Measurements from ENCODE around the gene GTSE1.

- PRO-cap = no peak
Measured at GRCh38 chr22:46071248-46071657, 79.1 kb upstream of the PPARA start.

GRCh38 chr22:46074857-46075676 lies 75.3 kb upstream of the PPARA start:
- PRO-cap = no peak

DNA sequence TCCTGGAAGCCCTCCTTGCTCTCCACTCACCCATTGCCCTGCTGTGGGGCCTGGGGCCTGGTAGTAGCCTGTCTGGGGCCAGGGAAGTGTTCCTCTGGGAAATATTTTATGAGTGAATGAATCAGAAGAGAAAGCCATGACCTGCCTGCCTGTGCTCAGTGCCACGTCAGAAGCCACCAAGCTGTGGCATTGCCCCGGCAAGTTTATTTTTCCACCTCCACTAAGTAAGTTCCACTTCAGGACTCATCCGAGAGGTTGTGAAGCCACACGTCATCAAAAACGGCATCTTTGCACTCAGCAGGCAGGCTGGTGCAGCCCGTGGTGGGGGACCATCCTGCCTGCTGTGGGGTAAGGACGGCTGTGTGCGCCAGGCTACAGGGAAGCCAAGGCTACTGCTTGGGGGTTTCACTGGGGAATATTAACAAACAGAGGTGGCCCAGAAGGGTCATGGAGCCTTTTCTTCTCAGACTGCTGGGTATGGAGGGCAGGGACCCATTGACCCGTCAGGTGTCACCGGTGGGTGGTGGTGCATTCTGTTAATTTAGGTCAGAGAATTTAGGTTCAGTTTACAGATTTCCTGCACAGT lies 59.5 kb upstream of the PPARA start:
- PRO-cap = no peak

- PRO-cap = no peak
Measured at GRCh38 chr22:46105852-46106788, 44.2 kb upstream of the PPARA start.

GRCh38 chr22:46110114-46111125 lies 39.9 kb upstream of the PPARA start:
- PRO-cap = no peak

DNA sequence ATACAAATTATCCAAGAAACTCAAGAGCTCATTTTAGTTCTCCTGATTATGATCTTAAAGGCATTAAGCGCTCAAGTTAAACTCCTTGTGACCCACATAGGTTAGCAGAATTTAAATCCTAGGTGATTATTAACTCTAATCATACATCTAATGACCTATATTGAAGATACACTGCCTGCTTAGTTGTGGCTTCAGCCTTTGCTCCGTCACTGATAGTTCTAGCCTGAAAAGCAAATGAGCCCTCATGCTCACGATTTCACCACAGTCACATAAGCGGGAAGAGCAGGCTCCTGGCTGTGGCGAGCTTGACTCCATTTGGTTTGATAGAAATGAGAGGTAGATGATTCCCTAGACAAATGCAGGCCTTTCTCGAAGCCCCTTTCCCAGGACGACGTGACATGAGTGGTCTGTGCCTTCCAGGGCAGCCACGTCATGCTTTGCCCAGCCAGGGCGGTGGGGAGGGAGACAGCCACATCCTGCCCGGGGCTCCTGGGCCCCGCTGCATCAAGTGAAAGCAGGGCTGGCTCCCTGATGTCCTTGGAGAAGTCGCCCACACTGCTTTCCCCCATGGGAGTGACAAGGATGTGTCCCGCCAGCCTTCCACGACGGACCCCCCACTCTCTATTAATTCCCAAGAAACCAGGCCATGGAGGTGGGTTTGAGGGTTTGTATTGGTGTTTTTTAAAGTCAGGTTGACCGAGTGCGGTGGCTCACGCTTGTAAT lies 13.1 kb downstream of the PPARA start:
- PRO-cap = no peak

DNA sequence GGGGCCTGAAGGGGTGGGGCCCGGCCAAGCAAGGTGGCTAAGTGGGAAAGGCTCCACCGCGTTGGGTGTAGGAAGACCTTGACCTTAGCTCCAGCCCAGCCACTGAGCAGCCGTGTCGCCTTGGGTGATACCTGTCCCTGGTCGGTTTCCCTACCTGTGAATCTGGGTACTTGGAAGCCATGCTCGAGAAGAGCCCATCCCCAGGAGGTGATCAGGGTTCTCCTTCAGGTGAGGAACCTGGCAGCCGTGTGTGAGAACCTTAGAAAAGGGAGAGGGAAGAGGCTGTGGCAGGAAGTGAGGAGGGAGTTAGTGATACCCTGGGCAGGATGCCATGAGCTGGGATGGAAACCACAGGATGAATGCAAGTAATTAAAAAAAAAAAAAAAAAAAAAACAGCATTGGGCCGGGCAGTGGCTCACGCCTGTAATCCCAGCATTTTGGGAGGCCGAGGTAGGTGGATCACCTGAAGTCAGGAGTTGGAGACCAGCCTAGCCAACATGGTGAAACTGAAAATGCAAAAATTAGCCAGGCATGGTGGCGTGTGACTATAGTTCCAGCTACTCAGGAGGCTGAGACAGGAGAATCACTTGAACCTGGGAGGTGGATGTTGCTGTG lies 21.7 kb downstream of the PPARA start:
- PRO-cap = no peak

DNA sequence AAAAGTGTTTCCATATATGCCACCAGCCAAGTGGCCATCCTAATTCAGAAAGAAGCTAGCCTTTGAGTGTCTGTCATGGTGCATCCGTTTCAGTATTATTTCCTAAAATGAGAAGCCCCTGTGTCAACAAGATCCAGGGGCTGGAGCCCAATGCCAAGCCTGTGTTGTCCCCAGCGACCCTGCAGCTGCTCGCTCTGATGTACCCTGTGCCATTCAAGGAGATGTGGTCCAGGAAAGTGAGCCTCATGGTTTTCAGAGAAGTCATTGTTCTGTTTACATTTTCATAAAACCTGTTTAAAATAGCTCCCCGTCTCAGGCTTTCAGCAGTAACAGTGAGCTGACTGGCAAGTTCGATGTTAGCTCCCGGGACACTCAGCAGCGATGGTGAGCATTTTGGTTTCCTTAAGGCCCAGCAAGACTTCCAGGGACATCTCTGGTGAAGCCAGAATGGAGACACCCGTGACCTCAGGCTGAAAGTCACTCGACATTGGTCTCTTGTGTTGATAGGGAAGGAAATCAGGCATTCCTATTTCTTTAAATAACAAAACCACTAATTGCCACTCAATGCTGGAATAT lies 12.3 kb downstream of the CDPF1 start:
- PRO-cap = no peak

DNA sequence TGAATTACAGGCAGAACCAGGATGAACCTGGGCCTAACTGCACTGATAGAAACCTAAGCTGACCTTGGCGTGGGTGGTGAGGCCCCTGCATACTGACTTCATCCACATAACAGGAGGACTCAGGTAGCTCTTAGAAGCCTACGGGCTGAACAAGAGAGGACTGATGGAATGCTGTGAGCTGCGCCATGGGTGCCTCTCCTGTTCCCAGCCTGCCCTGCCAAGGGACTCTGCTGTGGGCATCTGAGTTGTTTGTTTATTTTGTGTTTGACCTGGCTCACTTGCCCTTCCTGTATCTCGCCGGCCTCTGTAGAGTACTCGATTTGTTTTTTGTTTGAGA lies 1.6 kb downstream of the TTC38 start:
- PRO-cap = no peak

DNA sequence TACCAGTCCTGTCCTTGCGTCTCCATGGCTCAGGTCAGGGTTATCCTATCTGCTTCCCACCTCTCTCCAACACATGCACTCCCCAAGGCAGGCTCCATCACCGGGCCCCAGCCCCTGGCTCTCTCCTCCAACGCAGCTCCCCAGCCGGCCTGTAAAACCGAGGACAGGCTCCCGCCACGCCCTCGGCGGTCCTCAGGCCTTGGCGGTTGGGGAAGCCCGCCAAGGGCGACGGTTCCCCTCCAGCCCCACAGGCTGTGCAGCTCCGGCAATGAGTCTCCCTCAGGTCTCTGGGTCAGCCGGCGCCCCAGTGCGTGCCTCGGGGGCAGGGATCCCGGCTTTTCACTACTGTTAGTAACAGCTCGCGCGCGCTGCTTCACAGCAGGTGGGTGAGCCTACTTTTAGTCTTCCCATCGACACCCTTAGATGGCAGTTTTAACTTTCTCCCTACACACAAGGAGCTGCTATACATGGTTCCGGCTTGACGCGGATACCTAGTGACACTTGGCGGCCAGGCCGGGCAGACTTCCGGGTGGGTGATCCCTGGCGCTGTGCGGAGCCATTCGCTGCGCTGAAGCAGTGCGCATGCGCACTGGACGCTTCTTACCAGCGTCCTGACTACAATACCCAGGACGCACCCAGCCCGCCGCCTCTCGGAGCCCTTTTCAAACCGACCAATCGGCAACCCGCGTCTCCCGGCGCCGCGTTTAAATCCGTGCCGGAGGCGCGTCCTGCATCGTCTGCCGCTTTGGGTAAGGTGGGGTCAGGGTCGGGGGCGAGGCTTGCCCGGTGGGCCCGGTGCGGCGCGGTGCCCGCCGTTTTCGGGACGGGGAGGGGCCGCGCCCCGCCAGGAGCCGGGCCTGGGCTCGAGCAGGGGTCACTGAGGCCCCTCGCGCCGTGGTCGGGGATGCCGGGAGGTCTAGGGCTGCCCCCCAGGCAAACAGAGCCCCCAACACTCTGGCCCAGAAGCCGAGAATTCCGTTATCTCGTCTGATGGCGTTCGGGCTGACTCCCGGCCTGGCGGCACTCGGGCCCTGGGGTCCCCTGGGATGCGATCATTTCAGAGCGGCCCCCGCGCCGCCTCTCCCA lies at the start of gene GTSE1:
TSS of gene GTSE1 (plus strand) at position 688 of the 1,086 bp plus-strand sequence.
- PRO-cap = unidirectional peak, minus-strand start at position 503 of the sequence

DNA sequence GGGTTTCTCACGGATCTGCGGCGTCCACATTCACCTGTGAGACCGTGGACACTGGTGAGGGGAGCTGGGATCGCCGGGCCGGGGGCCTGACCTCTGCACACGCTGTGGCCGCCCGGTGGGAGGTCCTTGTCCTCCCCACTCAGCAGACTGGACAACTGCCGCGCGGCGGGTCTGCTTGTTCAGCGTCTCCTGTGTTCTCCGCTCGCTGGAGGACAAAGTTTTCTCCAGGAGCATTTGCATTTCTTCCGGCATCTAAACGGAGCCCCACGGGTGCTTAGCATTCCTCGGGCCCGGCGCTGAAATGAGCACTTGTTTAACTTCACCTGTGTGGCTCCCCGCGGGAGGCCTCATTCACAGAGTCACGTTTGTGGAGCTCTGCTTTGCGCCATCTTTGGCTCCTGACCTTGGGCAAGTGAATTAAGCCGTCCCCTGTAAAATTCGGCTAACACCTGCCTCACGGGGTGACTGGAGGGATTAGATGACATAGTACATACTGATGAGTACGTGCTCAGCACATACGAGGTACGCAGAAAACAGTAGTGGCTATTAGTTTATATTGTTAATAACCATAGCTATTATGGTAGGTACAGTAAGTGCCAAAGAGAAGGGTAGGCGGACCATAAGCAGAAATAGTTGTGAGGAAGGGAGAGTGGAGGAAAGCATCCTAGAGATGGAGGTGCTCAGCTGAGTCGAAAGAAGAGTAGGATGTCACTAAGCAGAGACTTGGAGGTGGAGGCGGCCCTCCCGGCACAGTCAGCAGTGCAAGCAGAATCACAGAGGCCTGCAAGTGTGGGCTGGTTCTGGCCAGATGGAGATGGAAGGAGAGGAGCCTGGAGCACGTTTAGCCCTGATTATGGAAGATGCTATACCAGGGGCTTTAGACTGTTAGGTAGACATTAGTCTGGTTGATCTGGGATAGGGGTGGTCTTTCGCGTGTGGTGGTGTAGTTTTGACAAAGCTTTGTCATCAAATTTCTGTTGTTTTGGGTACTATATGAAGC lies 931 bp downstream of the TRMU start:
- PRO-cap = no peak

DNA sequence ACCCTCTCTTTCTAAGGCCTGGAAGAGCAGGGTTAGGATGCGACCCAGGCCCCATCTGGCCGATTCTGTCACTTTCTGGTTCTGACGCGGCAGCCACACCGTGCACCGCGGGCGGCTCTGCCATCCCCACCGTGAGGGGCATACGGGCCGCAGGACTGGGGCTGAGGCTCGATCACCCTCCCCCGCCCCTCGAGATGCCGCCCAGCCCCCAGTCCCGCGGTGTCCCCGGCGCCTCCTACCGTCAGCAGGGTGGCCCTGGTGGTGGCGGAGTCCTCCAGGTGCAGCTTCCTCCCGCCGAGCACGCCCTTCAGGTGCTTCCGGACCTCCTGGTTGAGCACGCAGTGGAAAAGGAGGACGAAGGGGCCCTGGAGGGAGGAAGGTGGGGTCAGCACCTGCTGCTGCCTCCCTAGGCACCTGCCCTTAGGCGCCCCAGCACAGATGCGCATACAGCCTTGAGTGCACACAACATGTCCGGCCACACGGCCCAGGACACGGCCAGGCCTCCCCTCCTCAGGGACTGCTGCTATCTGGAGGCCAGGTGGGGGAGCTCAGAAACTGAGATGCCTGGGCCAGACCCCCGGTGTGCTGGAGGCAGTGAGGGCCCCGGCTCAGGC lies 31.3 kb downstream of the TRMU start:
- PRO-cap = no peak

GRCh38 chr22:46379068-46379372 lies 43.5 kb downstream of the TRMU start:
- PRO-cap = no peak

- PRO-cap = bidirectional peak, plus-strand start at chr22:46432698, minus-strand start at chr22:46432635
Measured at GRCh38 chr22:46432063-46432907, 96.8 kb downstream of the TRMU start.

GRCh38 chr22:46469694-46470258 lies 67.6 kb downstream of the CELSR1 start:
- PRO-cap = no peak

- PRO-cap = no peak
Measured at GRCh38 chr22:46532506-46533237, 4.7 kb downstream of the CELSR1 start.

- PRO-cap = no peak
Measured at GRCh38 chr22:46536414-46536843, 991 bp downstream of the CELSR1 start.

GRCh38 chr22:46547812-46548372 lies 10.5 kb upstream of the CELSR1 start:
- PRO-cap = no peak

GRCh38 chr22:46576334-46576682 lies 38.9 kb upstream of the CELSR1 start:
- PRO-cap = no peak

DNA sequence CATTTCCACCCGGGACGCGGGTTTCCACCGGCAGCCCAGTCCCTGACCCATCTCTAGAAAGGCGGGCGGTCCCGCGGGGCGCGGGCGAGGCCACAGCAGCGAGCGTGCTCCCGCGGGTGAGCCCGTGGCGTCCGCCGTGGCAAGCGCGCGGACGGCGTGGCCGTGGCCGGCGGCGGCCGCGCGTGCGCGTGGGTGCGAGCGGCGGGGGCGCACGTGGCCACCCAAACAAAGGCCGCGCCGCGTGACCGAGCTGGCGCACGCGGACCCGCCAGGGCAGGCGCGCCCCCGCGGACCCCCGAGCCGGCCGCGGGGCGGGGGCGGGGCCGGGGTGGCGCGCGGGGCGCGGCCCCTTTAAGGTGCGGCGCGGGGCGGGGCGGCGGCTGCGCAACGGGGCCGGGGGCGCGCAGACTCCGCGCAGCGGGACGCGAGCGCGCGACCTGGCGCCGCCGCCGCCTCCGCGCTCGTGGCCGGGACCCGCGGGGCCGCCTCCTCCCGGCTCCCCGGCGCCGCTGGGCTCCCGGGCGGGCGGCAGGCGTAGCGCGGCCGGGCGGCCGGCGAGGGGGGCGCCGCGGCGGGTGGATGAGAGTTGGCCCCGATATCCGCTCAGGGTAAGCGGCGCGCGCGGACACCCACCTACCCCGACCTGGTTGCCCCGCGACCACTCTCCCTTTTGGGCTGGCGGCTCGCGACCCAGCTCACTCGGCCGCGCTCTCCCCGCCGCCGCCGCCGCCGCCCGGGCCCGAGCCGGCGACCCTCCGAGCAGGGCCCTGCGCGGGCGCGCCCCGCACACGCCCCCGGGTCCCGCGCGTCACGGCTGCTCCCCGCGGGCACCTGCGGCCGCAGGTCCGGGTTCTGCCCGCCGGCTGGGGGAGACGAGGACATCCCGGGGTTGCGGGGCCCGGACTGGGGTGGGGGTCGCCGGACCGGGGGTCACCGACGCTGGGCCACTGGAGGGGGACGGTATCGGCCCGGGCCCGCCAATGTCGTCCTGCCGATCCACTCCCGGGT lies 39.6 kb upstream of the CELSR1 start:
- PRO-cap = unidirectional peak, minus-strand start at position 60 of the sequence